ENCODE data around the gene NAP1L4.

- PRO-cap = no peak
Measured at GRCh38 chr11:2528585-2529325, 83.9 kb downstream of the KCNQ1 start.

DNA sequence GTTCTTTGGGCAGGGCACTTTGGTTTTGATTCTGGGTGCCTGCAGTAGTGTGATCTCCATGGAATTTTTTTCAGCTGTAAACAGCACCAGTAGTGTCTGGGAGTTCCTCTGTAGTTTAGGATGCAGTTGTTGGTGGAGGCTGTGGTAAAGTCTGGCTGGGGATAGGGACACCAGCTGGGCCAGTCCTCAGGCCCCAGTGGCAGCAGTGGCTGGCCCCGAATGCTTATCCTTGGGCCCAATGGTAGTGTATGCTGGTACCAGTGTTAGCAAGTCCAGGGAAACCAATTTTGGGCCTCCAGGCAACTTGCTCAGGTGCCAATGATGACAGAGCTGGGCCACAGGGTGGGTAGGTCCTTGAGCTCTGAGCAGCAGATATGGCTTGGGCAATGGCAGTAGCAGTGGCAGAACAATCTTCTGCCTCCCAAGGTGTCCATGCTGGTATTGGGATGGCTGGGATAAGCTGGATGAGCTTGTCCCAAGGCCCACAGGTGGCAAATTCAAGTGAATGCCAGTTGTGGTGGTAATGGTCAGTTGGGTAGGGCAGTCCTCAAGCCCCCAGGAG is 200.0 kb downstream of the KCNQ1 start:
- PRO-cap = no peak

GRCh38 chr11:2725455-2726258 is 159.9 kb downstream of the CDKN1C start:
- PRO-cap = no peak

GRCh38 chr11:2728713-2729288 is 156.8 kb downstream of the CDKN1C start:
- PRO-cap = no peak

- PRO-cap = no peak
Measured at GRCh38 chr11:2909257-2909938, 7.3 kb downstream of the SLC22A18 start.

- PRO-cap = no peak
Measured at GRCh38 chr11:2927314-2927966, 1.8 kb downstream of the PHLDA2 start.

DNA sequence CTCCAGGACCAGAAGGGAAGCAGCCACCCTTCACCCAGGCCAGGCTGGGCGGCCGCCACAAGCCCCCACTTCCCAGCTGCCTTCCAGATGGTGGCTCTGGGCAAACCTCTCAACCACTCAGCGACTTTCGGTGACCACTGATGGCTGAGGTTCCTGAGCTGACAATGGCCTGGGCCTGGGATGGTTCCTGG is 13.6 kb upstream of the PHLDA2 start:
- PRO-cap = no peak

GRCh38 chr11:2944452-2945318 is 15.5 kb upstream of the PHLDA2 start:
- PRO-cap = no peak

GRCh38 chr11:2990953-2991704 is 1.0 kb downstream of the NAP1L4 start:
- PRO-cap = unidirectional peak, plus-strand start at chr11:2991133

GRCh38 chr11:2991705-2992640 is at the start of gene NAP1L4:
TSS of gene NAP1L4 (minus strand) at chr11:2992329.
- PRO-cap = bidirectional peak, plus-strand start at chr11:2992144, minus-strand start at chr11:2992104; bidirectional peak, plus-strand start at chr11:2992522, minus-strand start at chr11:2992273

DNA sequence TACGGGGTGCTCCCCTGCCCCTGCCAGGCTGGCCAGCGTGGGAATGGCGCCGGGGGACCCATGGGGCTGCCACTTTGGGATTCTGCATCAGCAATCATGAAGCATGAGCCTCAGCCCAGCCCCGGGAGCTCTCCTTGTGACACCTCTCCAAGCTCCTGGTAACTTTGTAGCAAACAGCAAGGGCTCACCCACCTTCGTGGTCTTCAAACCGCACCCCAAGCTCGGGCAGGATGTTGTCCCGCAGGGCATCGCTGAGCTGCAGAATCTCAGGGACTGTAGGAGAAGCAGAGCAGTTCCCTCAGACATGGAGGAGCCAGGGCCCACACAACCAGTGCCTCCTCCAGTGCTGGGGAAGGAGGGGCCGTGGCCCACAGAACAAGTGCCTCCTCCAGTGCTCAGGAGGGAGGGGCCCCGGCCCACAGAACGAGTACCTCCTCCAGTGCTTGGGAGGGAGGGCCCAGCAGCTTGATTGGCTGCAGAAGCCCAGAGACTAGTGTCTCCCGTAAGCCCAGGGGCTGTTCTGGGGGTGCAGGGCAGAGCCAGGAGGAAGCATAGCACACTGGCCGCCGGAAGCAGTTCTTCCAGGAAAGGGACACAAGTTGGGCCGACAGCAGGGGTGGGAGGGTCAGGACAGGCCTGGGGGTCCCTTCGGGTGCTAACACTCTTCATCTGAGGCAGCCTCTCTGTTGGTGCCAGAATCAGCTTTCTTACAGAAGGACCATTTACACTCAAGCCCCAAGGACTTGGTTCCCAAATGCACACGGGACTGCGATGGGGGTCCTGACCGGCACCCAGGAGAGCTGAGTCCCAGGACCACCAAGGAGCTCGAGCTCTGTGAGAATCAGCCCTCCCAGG is 14.8 kb upstream of the NAP1L4 start:
- PRO-cap = no peak

- PRO-cap = no peak
Measured at GRCh38 chr11:3042144-3043019, 14.8 kb downstream of the CARS1 start.

DNA sequence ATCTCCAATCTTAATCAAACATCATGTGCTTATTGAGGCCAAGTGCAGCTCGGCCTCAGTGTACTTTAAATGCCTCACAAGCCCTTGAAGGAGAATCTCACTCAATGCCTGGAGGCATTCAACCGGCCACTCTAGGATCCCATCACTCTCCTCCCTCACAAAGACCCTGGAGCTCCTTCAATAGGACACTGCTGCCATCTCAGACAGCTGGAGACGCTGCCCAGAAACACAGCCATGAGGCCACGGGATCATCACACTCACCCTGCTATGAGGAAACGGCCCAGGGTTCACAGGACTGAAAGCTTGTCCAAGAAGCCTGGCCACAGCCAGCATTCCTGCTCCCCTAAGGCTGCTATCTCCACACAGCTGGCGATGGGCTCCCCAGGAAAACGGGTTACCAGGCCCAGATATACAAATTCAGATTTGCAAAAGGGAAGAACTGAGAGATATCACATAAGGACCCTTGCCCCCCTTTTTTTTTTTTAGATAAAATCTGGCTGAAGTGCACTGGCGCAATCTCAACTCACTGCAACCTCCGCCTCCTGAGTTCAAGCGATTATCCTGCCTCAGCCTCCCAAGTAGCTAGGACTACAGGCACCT is 13.2 kb downstream of the CARS1 start:
- PRO-cap = no peak

DNA sequence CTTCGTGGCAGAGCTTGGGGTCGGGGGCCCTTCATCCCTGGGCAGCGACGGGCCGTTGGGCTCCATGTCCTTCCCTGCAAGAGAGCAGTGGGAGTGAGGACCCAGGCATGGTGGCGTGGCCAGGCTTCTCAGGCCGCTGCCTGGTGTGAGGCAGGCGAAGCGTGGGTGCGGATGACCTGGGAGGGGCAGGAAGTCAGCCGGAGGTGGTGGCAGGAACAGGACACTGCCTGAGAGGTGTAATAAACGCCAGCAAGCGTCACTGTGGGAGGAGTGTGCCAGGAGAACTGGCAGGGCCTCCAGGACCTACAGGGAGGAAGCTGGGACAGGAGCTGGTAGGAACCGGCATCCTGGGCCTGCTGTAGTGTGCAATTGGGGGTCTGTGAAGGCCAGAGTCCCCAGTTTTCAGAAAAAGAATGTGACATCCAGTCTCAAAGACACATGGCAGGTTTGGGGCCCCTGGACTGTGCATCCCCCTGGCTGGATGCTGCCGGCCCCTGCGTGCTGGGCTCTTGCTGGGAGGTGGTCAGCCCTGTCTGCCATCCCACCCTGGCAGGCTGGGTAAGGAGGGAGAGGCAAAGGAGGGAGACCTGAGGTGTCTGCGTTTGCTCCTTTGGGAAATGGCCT is 38.5 kb downstream of the OSBPL5 start:
- PRO-cap = no peak

GRCh38 chr11:3127330-3127598 is 37.8 kb downstream of the OSBPL5 start:
- PRO-cap = no peak

DNA sequence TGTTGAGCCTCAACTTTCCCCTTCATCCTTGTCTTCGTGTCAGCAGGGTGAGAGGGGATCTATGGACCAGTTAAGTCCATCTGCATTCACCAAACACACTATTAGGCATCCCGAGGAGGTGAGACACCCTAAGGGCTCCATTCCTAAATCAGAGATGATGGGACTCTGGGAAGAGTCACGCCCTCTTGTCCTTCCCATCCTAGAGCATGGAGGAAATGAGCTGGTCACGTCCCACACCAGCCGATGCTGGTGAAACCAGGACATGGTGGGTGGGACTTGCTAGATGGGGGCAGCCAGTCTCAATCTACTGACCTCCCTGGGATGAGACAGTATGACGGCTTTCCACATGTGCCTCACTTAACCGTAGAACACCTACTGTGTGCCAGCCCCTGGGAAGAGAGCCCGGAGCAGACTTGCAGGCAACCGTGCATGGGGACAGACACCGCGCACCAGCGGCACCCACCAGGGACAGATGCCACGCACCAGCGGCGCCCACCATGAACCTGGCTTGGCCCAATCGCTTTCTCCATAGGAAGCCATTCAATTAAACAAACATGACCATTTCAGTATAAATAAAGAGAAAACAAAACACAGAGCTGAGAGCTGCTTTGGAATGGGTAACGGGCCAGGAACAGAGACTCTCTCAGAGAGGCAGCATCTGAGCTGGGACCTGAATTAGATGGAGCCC is 3.8 kb downstream of the OSBPL5 start:
- PRO-cap = no peak

DNA sequence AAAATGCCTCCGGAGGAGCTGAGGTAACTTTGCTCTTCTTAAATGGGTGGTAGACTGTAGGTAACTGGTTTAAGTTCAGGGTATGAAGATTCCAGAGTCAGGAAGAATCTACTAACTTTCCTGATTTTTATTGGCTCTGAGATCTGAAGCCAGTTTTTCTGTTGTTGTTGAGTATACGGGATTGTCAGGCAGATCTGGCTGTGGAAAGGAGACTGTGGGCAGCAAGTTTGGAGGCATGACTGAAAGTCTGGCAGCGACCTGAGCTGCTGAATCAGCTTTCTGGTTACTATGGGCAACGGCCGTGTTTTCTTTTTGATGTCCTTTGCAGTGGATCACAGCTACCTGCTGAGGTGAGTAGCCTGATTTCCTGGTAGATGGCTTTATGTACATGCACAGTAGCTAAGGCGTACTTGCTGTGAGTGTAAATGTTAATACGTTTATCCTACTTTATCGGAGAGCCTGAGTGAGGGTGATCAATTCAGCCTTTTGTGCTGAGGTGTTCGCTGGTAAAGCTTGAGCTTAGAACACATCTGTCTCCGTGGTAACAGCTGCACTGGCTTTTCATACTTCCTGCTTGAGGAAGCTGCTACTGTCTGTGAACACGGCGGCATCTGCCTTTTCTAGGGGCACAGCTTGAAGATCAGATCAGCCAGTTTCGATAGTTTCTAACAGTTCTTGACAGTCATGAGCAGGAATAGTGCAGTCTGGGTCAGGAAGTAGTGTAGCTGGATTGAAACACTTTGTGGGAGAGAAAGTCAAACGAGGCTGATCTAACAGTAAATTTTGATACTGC is 129.7 kb downstream of the ART5 start:
- PRO-cap = no peak

DNA sequence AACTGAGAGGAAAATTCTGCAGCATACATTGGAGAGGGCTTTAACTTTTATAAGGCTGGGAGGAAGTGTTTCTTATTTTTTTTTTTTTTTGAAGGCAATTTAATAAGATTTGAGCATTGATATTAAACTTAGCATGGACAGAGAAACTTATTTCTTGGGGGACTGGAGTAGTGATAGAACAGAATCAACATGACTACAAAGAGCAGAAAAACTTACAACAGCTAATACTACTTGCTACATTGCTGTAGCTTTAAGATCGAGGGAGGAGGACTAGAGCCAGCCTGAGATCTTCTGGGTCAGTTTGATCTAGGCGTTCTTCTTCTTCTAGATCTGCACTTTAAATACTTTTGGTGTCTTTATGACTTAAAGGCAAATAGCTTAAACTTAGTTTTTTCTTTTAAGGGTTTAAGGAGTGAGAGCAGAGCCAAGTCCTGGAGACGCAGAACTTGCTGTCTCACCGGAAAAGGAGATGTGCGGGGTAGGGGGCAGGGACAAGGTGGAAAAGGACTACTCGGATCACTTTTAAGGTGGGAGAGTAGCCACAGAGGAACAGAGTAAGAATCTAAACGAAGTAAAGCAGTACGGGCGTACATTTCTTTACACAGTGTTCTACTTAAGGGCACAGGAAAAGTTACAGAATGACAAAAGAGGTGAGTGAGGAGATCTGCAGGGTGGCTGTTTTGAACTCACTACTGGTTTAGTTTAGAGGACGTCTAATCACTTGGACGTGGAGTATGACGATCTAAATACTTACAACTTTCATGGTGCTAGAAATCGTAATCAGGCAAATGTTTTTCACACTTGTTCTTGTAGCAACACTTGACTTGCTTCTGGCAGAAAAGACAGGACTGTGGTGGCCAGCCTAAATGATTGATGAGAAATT is 127.2 kb downstream of the ART5 start:
- PRO-cap = no peak

GRCh38 chr11:3626145-3626656 is 15.6 kb downstream of the ART5 start:
- PRO-cap = no peak

DNA sequence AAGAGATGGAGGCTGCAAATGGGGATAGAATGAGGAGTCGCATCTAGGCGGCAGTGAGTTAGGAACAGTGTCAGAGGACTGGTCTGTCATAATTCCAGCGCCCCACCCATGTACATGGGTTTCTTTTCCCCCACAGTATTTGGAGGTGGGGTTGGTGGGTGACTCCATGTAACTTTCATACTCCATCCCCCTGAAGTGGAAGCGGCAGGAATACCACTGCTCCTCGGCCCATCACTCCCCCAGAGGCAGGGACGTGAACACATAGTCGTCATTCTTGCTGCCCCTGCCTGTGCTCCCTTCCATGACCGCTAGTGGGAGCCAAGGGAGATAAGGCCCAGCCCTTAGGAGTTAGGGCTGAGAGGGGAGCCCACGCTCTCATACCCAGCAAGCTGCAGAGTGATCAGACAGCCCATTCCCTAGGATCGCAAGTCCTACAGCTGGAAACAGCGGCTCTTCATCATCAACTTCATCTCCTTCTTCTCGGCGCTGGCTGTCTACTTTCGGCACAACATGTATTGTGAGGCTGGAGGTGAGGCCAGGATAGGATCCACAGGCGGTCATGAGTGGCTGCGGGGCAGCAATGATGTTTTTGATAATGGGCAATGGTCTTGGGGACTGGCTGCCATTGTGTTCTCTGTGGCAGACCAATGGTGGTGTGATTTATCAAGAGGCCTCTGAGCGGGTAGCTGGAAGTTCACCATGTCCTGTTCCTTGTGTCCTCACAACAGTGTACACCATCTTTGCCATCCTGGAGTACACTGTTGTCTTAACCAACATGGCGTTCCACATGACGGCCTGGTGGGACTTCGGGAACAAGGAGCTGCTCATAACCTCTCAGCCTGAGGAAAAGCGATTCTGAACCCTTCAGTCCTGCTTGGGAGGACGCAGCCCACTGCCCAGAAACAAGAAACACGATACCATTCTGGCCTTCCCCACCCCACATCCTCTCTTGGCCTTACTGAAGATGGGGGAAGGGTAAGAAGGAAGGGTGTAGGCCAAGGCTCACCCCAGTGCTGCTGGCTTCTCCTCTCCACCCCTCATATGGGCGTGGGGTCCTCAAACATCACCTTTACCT is 15.8 kb downstream of the RHOG start:
- PRO-cap = no peak

All from REH cell (cell line).